ENCODE measurements around the gene GAA.

GRCh38 chr17:78820772-78821449 lies 19.7 kb downstream of the USP36 start:
- PRO-cap = no peak
- RAMPAGE, long total RNA, 3 experiments = no peak in any of the 3 experiments

DNA sequence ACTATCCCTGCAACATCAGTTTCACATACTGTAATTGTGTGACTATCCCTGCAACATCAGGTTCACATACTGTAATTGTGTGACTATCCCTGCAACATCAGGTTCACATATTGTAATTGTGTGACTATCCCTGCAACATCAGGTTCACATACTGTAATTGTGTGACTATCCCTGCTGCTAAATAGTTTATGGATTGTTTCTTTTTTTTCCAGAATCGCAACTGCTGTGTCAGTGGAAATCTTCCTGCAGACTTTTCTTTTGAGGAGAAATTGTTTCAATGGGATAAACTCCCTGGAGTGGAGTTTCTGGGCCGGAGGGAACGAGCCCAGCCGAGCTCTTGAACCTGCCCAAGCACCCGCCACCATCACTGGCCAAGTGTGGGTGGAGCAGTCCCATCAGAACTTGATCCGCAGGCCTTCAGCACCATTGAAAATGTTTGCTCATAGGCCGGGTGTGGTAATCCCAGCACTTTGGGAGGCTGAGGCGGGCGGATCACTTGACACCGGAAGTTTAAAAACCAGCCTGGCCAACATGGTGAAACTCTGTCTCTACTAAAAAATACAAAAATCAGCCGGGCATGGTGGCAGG lies 4.6 kb downstream of the LGALS3BP start:
- PRO-cap = no peak
- RAMPAGE, long total RNA, 3 experiments = no peak in any of the 3 experiments

GRCh38 chr17:79007965-79008408 lies 1.6 kb downstream of the CANT1 start:
- PRO-cap = no peak
- RAMPAGE, long total RNA, 3 experiments = no peak in any of the 3 experiments

DNA sequence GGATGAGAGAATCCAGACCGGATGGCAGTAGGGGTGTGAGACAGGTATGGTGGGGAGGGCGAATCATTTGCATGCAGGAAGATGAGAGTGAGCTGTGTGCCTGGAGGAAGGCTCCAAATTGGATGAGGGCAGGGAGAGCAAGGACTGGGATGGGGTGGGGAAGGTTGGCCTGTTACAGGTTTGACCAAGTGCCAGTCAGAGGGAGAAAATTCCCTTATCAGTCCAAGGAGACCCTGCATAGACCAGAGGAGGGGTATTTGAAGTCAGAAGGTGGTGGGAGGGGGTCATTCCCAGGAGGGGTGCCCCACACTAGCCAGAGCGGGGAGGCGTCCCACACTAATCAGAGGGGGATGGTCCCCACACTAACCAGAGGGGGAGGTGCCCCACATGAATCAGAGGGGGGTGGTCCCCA lies 785 bp downstream of the CANT1 start:
- PRO-cap = no peak
- RAMPAGE, long total RNA, 3 experiments = no peak in any of the 3 experiments

DNA sequence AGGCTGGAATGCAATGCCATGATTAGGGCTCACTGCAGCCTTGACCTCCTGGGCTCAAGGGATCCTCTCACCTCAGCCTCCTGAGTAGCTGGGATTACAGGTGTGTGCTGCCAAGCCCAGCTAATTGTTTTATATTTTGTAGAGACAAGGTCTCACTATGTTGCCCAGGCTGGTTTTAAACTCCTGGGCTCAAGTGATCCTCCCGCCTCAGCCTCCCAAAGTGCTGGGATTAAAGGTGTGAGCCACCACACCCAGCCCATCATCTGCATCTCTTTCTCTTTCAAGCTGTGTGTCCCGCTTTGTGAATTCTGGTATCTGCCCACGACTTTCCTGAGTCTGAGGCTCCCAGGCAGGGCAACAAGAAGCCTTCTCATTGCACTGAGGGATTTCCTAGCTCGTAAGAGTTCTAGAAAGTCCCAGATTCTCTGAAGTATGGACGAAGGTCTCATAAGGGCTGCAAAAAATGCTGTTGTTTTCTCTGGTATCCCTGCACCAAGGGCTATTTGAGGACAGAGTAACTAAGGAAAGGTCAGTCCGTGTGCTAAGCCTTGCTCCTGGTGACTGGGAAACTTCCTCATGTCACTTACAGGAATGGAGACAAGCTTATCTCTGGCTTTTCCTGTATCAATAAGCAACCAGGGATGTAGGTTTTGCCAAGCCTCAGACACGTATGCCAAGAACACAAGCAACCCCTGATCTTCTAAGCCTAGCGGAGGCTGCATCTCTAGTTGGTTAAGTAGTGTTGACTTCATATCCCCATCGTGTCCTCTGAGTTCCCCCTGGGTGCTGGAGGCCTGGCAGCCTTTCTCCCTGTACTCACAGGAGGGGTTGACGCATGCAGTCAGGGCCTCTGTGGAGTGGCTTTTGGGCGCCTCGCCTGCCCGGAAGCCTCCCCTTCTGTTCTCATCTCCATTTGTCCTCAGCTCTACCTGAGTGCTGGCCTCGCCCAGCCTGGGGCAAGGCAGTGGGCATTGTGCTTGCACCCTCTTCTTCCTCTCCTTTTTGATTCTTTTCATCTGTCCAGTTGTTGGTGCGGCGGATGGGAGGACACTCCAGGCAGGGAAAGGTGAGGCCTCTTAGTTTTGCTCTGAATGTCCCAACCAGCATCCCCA lies 1.6 kb upstream of the C1QTNF1 start:
- PRO-cap = no peak
- RAMPAGE, long total RNA, 3 experiments = no peak in any of the 3 experiments

DNA sequence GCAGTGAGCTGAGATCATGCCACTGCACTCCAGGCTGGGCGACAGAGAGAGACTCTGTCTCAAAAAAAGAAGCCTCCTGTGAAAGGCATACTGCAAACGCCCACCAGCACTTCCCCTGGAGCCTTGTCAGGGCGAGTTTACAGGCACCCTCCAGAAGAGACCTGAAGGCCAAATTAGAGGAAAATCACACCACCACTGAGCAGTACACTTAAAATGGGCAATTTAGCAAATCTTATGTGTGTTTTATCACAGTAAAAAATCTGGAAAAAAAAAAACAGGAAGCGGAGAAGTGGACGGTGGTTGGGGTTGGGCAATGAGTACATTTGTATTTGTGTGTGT lies 16.0 kb upstream of the ENGASE start:
- PRO-cap = no peak
- RAMPAGE, long total RNA, 3 experiments = no peak in any of the 3 experiments

- PRO-cap = no peak
- RAMPAGE, long total RNA, 3 experiments = no peak in any of the 3 experiments
These were observed 31.9 kb downstream of the ENGASE start for GRCh38 chr17:79106513-79106872.

DNA sequence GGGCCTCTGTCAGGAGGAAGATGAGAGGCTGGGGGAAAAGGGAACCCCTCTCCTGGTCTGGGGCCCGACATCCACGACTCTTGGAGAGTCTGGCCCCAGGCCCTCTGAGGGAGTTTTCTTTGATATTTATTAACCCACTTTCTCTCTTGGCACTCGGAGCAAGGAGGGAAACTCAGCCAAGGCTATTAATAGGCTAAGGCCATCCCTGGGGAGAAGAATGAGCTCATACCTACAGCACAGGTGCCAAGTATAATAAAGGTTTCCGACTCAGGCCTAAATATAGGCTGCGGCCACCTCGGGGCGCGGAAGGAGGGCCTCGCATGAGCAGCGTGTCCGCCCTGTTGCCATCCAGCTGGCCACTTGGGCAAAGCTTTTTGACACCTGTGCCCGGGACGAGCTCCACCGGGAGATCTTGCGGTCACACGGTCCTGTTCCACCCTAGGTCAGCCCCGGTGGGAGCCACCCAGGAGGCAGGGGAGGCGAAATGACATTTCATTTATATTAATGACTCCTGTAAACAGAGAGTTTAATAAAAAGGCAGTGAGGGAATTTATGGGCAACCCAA lies 232.3 kb downstream of the ENGASE start:
- PRO-cap = no peak
- RAMPAGE, long total RNA, 3 experiments = no peak in any of the 3 experiments

DNA sequence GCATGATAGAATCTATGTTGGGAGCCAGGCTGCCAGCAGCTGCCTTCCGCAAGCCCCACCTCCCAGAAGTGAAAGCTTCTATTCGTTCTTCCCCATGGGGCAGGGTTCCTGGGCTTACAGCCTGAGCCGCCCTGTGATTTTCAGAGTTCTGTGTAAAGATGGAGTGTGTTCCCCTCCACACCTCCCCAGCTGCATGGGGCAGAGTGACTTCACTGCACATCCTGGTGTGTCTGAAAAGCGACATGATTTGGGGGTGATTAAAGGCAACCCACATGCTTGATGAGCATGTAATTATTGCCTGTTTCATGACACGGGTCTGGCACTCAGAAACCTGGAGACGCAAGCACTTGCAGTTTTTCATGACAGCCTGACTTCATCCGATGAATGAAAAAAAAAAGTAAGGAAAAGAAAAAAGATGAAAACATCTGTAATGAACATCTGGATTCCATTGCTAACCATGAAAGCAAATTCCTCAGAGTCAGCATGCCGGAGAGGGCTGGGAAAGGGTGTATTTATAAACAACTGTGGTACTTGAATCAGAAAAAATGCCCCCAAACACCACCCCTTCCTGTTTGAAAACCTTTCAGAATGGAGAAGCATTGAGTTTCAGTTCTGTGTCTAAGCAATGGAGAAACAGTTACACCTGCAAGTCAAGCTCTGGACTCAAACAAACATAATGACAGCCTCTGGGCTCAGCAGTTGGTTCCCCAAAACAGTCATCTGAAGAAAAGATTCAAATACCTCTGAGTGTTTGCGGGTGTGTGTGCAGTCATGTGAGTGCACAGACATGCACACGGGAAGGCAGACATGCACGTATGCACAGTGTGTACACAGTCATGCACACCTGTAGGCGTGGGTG lies 265.9 kb downstream of the ENGASE start:
- PRO-cap = no peak
- RAMPAGE, long total RNA, 3 experiments = no peak in any of the 3 experiments

DNA sequence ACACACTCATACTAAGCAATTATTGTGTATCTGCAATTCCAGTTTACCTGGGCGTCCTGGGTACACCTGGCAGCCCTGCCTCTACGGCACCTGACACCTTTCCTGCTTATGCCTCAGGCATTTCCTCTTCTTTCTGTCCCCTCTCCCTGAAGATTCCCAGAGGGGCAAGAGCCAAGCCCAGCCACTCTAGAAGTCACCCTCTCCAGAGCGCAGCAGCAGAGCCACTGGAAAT lies 37.9 kb downstream of the RBFOX3 start:
- PRO-cap = no peak
- RAMPAGE, long total RNA, 3 experiments = no peak in any of the 3 experiments

DNA sequence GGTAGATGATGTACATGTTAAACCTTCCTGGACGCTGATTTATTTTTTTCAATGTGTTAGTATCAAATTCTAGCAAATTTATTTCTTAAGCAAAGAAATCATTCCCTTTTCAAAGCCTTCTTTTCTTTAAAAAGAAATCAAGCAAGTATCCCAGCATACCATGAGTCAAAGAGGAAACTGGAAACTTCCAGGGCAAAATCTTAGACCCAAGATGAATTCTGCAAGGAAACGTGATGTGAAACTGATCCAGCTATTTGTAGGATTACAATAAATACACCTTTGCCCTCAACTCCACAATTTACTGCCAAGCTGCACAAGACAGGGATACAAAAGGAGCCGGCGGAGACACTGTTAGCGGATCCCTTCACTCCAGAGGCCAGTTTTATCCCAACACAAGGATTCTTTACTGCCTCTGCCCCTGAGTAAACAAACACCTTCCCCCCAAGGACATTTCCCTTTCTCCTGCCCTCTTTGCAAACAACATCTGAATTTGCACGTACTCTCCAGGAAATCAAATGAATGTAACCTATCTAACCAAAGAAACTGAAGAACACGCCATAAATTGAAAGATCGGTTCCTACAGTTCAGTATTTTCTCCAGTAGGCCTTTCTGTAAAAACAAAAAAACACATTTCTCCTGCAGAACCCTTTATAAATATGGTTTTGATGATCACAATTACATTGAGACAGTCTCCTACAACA lies 1.6 kb upstream of the CBX2 start:
- PRO-cap = no peak
- RAMPAGE, long total RNA, 3 experiments = no peak in any of the 3 experiments

DNA sequence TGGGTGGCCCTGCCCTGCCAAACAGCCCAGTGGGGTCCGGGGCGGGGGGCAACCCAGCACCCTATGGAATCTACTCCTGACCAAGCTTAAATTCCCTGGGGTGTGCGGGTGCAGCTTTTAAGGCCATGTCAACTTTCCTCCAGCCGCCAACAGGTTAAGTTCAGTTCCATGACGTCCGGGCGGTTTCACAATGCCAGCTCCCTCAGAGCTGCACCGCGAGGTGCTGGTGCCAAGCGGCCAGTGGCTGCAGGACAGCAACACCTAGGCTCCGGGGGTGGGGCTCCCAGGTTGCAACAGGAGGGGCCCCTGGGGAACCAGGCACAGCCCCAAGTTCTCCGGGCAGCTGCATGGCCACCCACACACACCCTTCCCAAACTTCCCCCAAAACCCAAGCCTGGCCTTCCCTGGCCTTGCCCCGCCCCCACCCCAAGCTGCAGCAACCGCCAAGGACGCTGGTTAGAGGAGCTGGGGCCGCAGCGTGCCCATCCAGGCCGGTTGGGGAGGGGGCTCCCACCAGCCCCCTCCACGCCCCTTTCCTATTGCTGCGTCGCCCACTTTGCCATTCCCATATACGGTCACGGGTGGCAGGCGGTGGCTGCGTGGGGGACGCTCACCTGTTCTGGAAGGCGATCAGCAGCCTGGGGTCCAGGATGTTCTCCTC lies 1.9 kb downstream of the CBX4 start:
- PRO-cap = no peak
- RAMPAGE, long total RNA, 3 experiments = no peak in any of the 3 experiments

DNA sequence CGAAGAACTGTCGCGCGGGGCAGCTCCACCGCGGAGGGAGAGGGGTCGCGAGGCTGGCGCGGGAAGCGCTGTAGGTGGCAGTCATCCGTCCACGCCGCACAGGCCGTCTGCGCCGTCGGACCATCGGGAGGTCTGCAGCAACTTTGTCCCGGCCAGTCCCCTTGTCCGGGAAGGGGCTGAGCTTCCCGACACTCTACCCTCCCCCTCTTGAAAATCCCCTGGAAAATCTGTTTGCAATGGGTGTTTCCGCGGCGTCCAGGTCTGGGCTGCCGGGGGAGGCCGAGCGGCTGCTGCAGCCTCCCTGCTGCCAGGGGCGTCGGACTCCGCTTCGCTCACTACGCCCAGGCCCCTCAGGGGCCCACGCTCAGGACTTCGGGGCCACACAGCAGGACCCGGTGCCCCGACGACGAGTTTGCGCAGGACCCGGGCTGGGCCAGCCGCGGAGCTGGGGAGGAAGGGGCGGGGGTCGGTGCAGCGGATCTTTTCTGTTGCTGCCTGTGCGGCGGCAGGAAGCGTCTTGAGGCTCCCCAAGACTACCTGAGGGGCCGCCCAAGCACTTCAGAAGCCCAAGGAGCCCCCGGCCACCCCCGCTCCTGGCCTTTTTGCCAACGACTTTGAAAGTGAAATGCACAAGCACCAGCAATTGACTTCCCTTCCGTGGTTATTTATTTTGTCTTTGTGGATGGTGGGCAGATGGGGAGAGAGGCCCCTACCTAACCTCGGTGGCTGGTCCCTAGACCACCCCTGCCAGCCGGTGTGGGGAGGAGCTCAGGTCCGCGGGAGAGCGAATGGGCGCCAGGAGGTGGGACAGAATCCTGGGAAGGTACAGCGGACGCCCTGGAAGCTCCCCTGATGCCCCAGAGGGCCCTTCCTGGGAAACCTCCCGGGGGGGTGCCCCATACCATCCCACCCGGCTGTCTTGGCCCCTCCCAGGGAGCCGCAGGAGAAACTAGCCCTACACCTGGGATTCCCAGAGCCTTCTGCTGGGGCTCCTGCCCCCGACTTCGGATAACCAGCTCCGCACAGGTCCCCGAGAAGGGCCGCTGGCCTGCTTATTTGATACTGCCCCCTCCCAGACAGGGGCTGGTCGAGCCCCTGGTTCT lies 2.5 kb upstream of the CBX4 start:
- PRO-cap = no peak
- RAMPAGE, long total RNA, 3 experiments = no peak in any of the 3 experiments

DNA sequence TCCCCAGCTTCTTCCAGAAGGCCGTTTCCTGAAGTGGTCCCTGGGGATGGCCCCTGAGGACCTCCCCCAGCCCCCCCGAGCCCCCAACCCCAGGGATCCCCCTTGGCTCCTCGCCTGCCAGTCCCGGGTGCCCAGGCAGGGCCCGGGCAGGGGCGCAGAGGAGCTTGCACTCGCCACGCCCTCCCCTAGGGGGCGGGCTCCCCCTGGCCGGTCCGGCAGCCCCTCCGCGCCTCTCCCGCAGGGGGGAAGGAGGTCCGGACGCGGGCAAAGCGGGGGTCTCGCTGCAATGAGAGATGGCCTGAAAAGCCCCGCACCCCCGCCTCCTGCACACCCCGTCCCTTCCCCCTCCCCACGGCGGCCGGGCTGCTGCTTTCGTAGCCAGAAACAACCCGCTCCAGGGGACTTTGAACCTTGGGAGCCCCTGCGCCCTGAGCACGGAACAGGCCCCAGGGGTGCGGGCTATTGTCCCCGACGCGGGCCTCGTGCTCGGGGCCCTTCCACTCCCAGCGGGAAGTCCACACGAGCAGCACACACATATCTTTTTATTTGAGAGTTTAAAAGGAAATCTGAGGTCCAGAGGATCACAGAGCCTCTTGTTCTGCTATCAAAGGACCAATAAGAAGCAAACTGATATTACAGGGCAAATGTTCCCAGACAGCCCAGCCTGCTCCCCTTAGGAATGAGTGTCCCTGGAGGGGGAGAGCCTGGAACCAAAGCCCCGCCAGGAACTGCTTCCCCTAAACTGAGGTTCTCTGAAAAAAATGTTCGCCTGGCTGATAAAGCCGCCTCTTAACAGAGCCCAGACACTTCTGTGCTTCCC lies 5.7 kb upstream of the CBX4 start:
- PRO-cap = no peak
- RAMPAGE, long total RNA, 3 experiments = no peak in any of the 3 experiments

- PRO-cap = no peak
- RAMPAGE, long total RNA, 3 experiments = no peak in any of the 3 experiments
These were observed 6.3 kb upstream of the CBX4 start for GRCh38 chr17:79845581-79845895.

- PRO-cap = no peak
- RAMPAGE, long total RNA, 3 experiments = no peak in any of the 3 experiments
These were observed 82.6 kb upstream of the CBX4 start for GRCh38 chr17:79921633-79922446.

- PRO-cap = no peak
- RAMPAGE, long total RNA, 3 experiments = no peak in any of the 3 experiments
These were observed 92.6 kb upstream of the CBX4 start for GRCh38 chr17:79931705-79932348.

DNA sequence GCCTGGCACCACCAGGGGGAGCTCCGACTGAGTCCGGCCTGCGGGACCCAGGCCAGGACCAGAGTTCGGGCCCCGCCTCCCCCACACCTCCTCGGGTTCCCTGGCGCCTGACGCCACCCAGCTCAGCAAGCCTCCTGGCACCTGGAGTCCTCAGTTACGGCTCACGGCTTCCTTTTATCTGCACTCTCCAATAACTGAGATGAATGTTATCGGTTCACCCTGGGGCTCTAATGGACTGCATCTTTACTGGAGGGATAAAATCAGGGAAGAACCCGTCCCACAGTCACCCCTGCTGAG lies 27.2 kb downstream of the TBC1D16 start:
- PRO-cap = no peak
- RAMPAGE, long total RNA, 3 experiments = no peak in any of the 3 experiments

GRCh38 chr17:80030591-80031401 lies 4.9 kb downstream of the TBC1D16 start:
- PRO-cap = no peak
- RAMPAGE, long total RNA, 3 experiments = no peak in any of the 3 experiments

- PRO-cap = bidirectional peak, plus-strand start at chr17:80101607, minus-strand start at chr17:80101403
- RAMPAGE, long total RNA, 3 experiments = start-site peak on the plus strand in 3 of 3 experiments, at chr17:80101564-80101622 at its widest, 95 to 327 reads per replicate
These were observed at the start of gene GAA for GRCh38 chr17:80100843-80101877. GAA (plus strand) TSS chr17:80101581.